Penis (tissue), 1 donor: Measurements from ENCODE around the gene SERPINB1.

- PRO-cap, result bidirectional peak, plus-strand start at chr6:2841593, minus-strand start at chr6:2841426; bidirectional peak, plus-strand start at chr6:2842056, minus-strand start at chr6:2841860
Observed at GRCh38 chr6:2840923-2842322, at the start of gene SERPINB1. SERPINB1 (minus strand) TSS chr6:2841863.

- PRO-cap, result no peak
Observed at GRCh38 chr6:2854241-2854771, 12.6 kb upstream of the SERPINB1 start.

GRCh38 chr6:2860861-2862016 is 19.6 kb upstream of the SERPINB1 start:
- PRO-cap, result unidirectional peak, plus-strand start at chr6:2861211

GRCh38 chr6:2877079-2877690 is 25.9 kb downstream of the SERPINB9 start:
- PRO-cap, result no peak

GRCh38 chr6:2905836-2906253 is 2.7 kb upstream of the SERPINB9 start:
- PRO-cap, result no peak

- PRO-cap, result no peak
Observed at GRCh38 chr6:2948034-2949219, 22.9 kb downstream of the SERPINB6 start.

- PRO-cap, result no peak
Observed at GRCh38 chr6:2957734-2958739, 13.3 kb downstream of the SERPINB6 start.

DNA sequence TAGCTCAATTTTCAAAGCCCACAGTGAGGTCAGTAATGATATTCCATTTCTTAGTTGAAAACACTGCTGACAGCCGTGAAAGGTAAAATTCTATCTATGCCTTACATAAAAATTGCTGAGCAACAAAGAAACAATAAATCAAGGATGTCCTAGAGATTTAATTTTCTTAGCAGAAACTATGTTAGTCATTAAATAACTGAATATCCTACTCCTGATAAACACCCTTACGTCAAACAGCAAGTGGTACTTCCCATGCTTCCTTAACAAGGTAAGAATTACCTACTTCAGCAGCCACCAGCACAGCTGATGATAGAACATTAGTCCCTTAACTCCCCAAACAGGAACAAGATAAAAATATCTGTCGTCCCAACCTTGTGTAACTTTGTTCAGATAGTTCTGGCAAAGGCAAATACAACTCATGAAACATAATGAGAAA is 8.8 kb downstream of the SERPINB6 start:
- PRO-cap, result no peak

DNA sequence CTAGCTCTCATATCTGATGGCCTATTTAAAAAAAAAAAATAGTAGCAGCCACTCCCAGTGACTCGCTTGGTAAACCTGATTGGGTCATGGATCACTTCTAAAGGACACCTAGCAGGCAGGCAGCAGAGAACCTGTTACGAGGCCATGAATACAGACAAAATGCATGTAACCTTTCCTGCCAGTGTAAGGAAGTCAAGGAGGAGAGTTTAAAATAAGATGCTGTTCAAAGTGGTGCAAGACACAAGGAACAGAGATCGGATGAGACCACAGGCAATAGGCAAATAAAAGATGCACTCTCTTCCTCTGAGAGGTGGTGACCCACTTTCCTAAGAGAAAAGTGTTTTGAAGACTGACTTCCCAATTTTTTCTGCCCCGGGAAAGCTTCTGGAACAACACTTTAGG is 9.2 kb upstream of the SERPINB6 start:
- PRO-cap, result unidirectional peak, plus-strand start at position 125 of the sequence

DNA sequence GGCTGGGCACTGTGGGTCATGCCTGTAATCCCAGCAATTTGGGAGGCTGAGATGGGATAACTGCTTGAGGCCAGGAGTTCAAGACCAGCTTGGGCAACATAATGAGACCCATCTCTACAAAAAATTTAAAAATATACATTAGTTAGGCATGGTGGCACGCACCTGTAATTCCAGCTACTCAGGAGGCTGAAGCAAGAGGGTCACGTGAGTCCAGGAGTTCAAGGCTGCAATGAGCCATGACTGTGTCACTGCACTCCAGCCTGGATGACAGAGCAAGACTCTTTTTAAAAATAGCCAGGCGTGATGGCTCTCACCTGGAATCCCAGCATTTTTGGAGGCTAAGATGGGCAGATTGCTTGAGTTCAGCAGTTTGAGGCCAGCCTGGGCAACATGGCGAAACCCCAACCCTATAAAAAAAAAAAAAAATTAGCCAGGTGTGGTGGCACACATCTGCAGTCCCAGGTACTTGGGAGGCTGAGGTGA is 22.5 kb downstream of the NQO2 start:
- PRO-cap, result no peak

- PRO-cap, result no peak
Observed at GRCh38 chr6:3022618-3023221, 23.0 kb downstream of the NQO2 start.

- PRO-cap, result no peak
Observed at GRCh38 chr6:3076501-3077346, 8.4 kb downstream of the RIPK1 start.

GRCh38 chr6:3135620-3136001 is 17.1 kb downstream of the BPHL start:
- PRO-cap, result no peak

DNA sequence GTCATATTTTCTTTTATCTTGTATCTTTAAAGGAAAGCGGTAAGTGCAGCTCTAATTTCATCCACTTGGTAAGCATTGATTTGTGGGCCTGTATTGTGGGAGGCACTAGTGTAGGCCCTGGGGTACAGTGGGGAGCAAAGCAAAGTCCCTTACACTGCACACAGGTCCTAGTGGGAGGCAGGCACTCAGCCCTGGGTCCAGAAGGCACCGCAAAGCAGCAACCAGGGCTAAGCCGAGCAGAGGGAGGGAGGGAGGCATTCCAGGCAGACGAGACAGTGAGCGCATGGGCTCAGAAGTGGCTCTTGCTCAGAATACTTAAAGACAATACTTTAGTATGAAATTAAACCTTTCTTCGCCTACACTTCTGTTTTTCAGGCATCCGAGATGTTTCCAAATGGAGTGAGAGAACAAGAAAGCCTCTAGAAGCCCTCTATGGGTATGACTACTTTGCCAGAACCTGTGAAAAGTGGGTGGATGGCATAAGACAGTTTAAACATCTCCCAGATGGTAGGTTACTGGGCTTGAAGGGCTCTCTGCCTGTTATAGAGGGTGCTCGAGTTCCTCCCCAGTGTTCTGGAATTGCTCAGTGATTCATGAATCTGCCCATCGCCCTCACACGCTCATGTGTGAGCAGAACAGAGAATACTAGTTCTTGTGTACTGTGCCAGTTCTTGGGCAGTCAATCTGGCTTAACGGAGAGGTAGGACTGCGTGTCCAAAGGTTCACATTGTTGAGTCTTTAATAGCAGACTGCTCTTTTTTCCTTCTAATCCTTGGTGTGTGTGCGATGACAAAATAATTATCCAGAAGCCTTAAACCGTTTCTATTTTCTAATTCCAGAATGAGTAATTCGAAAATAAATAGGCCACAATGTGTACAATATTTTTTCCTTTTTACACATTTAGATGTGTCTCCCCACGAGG is 18.7 kb downstream of the BPHL start:
- PRO-cap, result no peak

DNA sequence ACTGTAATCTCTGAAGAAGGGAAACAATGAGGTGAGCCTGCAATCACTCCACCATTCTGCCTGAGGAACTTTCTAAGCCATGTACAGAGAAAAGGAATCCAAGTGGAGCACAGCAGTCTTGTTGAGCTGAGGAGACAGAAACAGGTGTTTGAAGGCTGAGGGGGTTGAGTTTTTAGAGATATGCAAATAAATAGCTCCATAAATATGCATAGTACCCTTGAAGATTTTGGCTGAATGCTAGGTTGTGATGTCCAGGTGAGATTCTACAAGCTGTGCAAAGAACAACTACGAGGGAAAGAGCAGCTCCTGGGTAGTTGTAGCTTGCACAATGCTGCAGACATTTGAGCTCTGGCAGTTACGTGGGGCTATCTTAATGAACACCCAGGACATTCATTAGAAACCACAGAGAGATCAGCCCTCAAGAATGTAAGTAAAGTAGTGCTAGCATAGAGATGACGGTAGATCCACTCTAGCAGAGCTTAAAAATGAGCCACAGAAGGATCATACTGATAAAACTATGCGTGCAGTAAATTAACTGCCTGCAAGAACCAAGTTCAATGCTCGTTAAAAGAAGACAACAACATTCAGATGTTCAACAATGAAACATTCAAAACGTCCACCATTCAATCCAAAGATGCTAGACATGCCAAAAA is 24.3 kb downstream of the TUBB2B start:
- PRO-cap, result no peak

DNA sequence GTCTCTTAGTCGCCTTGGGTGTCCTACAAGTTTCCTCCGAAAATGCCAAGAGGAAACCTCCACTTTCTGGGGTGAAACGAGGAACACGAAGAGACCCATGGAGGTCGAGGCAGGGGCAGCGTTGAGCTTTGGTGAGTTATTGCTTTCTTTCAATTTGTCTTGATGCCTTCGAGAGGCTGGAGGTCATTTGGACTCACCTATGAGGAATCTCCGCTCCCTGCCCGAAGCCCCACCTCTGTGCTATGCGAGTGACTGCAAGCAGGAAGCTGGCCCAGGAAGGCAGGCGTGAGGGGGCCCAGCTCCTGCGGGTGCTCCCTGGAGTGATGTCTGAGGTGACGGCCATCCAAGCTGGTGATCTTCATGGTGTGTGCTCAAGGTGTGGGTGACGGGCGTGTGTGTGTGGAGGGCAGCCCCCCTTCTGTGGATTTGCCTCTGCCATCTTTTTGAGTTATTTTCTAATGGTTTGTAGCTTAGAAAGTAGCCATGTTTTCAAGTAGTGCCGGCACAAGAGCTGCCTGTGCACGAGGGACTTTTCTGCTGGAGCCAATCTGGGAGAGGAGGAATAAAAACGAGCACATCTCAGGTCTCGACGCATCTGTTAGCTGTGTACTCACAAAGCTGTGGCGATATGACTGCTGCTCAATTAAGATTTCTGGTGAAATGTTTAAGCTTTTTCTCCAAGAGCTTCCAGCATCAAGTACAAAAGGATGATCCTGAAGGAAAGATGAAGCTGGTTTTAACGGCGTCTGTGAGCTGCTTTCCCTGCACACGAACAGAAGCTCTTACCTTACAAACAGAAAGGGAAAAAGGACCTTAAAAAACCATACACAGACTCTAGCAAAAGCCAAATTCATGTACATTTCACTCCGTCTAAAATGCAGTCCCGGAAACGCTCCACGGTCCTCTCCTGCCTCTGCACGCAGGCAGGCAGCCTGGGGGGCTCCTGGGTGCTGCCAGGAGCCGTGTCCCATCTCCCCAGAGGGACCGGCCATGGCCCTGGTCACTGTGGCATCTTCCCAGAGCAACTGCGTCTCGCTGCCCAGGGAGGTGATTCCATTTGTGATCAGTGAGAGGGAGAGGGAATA is 13.3 kb downstream of the PSMG4 start:
- PRO-cap, result no peak

GRCh38 chr6:3276279-3277117 is 17.8 kb downstream of the PSMG4 start:
- PRO-cap, result no peak

GRCh38 chr6:3289622-3290386 is 31.1 kb downstream of the PSMG4 start:
- PRO-cap, result no peak

GRCh38 chr6:3317217-3317785 is 58.6 kb downstream of the PSMG4 start:
- PRO-cap, result no peak

- PRO-cap, result no peak
Observed at GRCh38 chr6:3331551-3331846, 72.8 kb downstream of the PSMG4 start.